ENCODE data around the gene CCDC170.

- RRBS, result no CpG with 5 or more reads among the region's 8 CpGs
CAGE:
- cytosol, long polyA plus RNA, result no peak
- long polyA plus RNA, result no peak
- nucleus, long polyA plus RNA, result no peak
Measured at GRCh38 chr6:150767430-150768053, 98.0 kb upstream of the MTHFD1L start.

GRCh38 chr6:150814280-150814797, 51.2 kb upstream of the MTHFD1L start:
- RRBS, result no CpG with 5 or more reads among the region's 5 CpGs
CAGE:
- cytosol, long polyA plus RNA, result no peak
- long polyA plus RNA, result no peak
- nucleus, long polyA plus RNA, result no peak

GRCh38 chr6:150856665-150857548, 8.6 kb upstream of the MTHFD1L start:
- RRBS, result no CpG with 5 or more reads among the region's 8 CpGs
CAGE:
- cytosol, long polyA plus RNA, result no peak
- long polyA plus RNA, result no peak
- nucleus, long polyA plus RNA, result no peak

- RRBS, result no CpG with 5 or more reads among the region's 20 CpGs
CAGE:
- cytosol, long polyA plus RNA, result no peak
- long polyA plus RNA, result no peak
- nucleus, long polyA plus RNA, result no peak
Measured at GRCh38 chr6:150894634-150895596, 29.4 kb downstream of the MTHFD1L start.

GRCh38 chr6:151021671-151022265, 156.3 kb downstream of the MTHFD1L start:
- RRBS, result no CpG with 5 or more reads among the region's 8 CpGs
CAGE:
- cytosol, long polyA plus RNA, result no peak
- long polyA plus RNA, result no peak
- nucleus, long polyA plus RNA, result no peak

DNA sequence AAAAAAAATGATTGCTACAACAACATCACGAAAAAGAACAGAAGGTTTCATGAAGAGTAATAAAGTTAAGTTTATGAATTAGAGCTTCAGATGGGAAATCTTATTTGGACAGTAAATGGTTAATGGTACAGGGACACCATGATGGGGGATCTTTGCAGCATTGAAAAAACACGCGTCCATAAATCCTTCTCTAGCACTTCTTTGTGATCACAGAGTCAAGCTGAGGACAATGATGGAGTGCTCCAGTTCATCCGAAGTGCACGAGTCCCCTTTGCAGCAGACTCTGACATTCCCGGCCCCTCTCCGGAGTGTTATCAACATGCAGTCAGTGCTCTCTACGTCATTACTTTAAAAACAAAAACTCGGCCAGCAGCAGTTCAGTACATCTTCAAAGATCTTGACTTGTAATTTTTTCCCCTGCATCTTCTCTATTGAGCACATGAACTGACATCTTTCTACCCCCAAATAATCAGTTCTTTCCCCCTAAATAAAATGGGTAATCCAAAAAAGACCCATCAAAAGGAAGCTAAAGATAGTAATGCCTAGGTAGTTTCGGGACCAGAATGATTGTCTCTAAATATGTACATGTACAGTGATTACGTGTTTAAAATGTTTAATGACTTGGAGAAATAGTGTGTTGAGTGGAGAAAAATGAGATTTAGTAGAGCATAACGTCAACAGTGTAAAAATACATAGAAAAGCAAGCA, 185.4 kb upstream of the AKAP12 start:
- RRBS, result no CpG with 5 or more reads among the region's 12 CpGs
CAGE:
- cytosol, long polyA plus RNA, result no peak
- long polyA plus RNA, result no peak
- nucleus, long polyA plus RNA, result no peak

DNA sequence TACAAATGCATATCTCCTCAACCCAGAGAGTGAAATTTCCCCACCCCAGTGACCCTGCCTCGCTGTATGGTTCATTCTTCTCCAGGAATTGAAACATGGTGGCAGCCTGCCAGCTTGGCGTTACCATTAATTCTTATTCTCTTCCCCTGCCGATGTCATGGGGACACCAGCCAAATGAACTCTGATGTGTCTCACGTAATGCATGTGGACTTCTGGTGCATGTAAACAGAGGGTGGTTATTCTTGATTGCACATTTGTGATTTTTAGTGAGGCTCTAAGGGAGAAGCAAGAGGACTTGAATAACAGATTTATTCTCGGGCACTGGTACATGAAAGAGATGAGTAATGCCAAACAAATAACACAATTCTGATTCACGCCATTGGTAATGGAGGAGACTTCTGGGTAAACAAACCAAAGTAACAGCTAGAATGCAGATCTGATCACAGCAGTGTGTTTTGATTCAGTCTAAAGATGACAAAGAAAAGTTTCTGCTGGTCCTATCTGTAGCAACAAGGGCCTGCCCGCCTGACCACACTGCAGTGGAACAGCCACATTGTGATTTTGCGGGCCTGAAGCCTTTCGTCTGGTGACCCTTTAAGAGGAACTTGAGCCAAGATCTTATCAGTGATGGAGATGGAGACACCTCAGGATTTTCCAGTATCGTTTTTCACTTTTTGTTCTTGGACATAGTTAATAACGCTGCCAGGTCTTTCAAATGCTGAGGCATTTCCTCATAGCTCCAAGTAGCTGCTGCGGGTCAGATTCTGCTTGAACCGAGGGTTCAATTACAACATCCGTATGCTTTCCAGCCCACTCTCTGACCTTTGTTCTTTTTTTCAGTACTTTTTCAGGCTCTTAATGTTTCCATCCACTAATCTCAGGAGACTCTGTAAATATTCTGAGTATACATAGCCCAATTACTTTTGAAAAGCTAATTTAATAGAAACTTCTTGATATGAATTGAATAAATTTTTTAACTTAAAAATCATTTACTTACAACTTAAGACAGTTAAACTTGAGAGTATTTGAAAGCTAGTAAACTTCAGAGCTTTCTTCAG, 171.7 kb upstream of the AKAP12 start:
- RRBS, result no CpG with 5 or more reads among the region's 14 CpGs
CAGE:
- cytosol, long polyA plus RNA, result no peak
- long polyA plus RNA, result no peak
- nucleus, long polyA plus RNA, result no peak

DNA sequence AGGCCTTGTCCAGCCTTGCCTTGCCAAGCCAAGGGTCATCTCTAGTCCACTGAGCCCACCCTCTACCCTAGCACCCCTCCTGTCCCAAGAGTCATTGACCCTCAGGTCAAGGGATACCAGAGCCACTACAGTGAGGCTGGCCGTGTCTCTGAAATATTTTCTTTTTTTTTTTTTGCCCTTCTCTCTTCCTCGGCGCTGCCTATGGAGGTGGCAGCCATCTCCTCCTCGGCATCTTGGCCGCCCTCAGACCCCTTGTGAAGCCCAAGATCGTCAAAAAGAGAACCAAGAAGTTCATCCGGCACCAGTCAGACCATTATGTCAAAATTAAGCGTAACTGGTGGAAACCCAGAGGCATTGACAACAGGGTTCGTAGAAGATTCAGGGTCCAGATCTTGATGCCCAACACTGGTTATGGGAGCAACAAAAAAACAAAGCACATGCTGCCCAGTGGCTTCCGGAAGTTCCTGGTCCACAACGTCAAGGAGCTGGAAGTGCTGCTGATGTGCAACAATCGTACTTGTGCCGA, 140.4 kb upstream of the AKAP12 start:
- RRBS, result no CpG with 5 or more reads among the region's 13 CpGs
CAGE:
- cytosol, long polyA plus RNA, result no peak
- long polyA plus RNA, result no peak
- nucleus, long polyA plus RNA, result no peak

DNA sequence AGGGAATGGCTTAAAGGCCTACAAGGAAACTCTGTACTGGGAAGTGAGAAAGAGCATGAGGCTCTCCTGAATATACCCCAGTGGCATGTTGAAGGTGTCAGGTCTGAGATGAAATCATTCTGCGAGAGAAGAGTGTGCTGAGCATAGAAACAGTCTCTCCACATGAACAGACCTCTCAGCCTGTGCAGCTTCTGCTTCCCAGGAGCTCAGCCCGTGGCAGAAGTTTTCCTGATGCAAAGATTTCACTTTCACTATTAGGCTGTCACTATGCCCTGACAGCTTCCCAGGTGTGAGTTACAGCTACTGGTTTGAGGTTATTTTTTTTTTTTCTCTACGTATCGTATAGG, 121.4 kb upstream of the AKAP12 start:
- RRBS, result no CpG with 5 or more reads among the region's 4 CpGs
CAGE:
- cytosol, long polyA plus RNA, result no peak
- long polyA plus RNA, result no peak
- nucleus, long polyA plus RNA, result no peak

DNA sequence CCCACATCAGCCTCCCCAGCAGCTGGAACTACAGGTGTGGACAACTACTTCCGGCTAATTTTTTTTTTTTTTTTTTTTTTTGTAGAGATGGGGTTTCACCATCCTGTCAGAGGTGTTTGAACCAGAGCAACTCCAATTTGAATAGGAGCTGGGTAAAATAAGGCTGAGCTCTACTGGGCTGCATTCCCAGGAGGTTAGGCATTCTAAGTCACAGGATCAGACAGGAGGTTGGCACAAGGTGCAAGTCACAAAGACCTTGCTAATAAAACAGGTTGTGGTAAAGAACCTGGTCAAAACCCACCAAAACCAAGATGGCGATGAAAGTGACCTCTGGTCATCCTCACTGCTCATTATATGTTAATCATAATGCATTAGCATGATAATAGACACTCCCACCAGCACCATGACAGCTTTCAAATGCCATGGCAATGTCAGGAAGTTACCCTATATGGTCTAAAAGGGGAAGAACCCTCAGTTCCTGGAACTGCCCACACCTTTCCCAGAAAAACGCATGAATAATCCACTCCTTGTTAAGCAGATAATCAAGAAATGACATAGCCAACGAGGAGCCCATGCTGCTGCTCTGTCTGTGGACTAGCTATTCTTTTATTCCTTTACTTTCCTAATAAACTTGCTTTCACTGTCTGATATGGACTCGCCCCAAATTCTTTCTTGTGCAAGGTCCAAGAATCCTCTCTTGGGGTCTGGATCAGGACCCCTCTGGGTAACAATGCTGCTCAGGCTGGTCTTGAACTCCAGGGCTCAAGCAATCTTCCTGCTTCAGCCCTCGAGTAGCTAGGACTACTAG, 10.6 kb upstream of the AKAP12 start:
- RRBS, result no CpG with 5 or more reads among the region's 6 CpGs
CAGE:
- cytosol, long polyA plus RNA, result no peak
- long polyA plus RNA, result no peak
- nucleus, long polyA plus RNA, result no peak

- RRBS, result no CpG with 5 or more reads among the region's 11 CpGs
CAGE:
- cytosol, long polyA plus RNA, result no peak
- long polyA plus RNA, result no peak
- nucleus, long polyA plus RNA, result no peak
Measured at GRCh38 chr6:151291355-151292071, 51.7 kb downstream of the AKAP12 start.

GRCh38 chr6:151292943-151293534, 53.3 kb downstream of the AKAP12 start:
- RRBS, result no CpG with 5 or more reads among the region's 4 CpGs
CAGE:
- cytosol, long polyA plus RNA, result no peak
- long polyA plus RNA, result no peak
- nucleus, long polyA plus RNA, result no peak

DNA sequence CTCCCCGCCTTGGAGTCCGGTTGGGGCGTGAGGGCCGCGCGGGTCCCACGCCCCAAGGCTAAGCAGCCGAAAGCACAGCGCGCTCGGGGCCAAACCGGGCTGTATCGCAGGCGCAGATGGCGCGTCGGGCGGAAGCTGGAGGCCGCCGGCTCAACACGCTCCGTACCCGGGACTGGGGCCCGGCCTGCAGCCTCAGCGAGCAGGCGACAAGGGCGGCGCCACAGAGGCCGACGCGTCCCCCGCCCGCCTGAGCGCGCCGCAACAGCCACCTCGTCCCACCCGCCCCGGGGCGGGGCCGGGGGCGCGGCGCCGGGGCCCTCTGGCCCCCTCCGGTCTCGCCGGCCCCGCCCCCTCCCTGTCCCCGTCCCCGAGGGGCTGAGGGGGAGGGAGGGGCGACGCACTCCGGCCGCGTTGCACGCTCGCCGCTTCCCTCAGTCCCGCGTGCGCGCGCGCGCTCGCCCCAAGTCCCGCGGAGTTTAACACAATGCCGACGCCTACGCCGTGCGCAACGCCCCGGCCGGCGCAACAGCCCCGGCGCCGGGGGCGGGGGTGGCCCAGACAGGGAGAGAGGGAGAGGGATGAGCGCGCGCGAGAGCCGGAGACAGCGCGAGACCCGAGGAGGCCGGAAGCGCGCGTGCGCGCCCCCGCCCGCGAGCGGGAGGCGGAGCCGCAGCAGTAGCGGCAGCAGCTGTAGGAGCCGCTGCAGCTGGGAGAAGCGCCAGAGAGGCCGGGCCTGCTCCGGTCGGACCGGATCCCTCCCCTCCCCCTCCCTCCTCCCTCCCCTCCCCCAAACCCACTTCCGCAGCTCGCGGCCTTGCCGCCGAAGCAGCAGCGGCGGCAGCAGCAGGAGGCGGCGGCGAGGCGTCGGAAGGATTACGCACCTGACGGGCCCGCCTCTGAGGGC, 1.1 kb downstream of the ZBTB2 start:
- RRBS, result 1% methylated on average over 56 of the region's 124 CpGs
CAGE:
- cytosol, long polyA plus RNA, result no peak
- long polyA plus RNA, result no peak
- nucleus, long polyA plus RNA, result no peak

DNA sequence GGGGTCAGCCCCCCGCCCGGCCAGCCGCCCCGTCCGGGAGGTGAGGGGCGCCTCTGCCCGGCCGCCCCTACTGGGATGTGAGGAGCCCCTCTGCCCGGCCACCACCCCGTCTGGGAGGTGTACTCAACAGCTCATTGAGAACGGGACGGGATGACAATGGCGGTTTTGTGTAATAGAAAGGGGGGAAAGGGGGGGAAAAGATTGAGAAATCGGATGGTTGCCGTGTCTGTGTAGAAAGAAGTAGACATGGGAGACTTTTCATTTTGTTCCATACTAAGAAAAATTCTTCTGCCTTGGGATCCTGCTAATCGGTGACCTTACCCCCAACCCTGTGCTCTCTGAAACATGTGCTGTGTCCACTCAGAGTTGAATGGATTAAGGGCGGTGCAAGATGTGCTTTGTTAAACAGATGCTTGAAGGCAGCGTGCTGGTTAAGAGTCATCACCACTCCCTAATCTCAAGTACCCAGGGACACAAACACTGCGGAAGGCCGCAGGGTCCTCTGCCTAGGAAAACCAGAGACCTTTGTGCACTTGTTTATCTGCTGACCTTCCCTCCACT, 1.3 kb downstream of the RMND1 start:
- RRBS, result no CpG with 5 or more reads among the region's 20 CpGs
CAGE:
- cytosol, long polyA plus RNA, result no peak
- long polyA plus RNA, result no peak
- nucleus, long polyA plus RNA, result no peak

DNA sequence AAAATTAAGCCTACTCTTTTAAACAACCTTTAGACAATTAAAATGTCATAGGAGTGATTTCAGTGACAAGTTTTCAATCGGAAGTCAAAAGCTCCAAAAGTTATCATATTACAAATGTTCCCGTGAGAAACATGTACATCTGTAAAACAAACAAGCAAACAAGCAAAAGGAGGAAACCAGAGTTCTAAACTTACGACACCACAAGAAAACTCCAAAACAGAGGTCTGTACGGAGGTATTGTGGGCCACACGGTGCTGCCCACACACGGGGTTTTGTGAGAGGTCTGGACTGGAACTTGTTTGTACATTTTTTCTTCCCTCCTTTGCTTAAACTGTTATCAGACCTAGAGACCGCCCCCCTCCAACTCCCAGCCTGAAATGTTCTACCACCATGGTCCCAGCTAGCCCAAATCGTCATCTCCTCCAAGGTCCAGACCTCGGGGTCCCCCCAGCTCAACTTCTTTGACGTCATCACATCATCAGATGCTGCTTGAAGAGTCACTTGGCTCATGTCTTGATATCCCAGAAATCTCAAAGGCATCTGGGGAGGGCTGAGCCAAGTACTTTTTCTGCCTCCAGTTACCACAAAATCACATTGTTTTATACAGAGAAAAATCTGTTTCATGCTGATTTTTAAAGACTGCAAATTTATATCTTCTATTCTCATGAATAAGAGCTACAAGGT, 2.9 kb upstream of the CCDC170 start:
- RRBS, result no CpG with 5 or more reads among the region's 10 CpGs
CAGE:
- cytosol, long polyA plus RNA, result no peak
- long polyA plus RNA, result no peak
- nucleus, long polyA plus RNA, result no peak

- RRBS, result 4% methylated on average over 36 of the region's 69 CpGs
CAGE:
- cytosol, long polyA plus RNA, result no peak
- long polyA plus RNA, result no peak
- nucleus, long polyA plus RNA, result no peak
Measured at GRCh38 chr6:151493577-151494247, at the start of gene CCDC170. Gene CCDC170, plus strand, starts transcription at chr6:151494017.

GRCh38 chr6:151616054-151616730, 122.4 kb downstream of the CCDC170 start:
- RRBS, result no CpG with 5 or more reads among the region's 11 CpGs
CAGE:
- cytosol, long polyA plus RNA, result no peak
- long polyA plus RNA, result no peak
- nucleus, long polyA plus RNA, result no peak

DNA sequence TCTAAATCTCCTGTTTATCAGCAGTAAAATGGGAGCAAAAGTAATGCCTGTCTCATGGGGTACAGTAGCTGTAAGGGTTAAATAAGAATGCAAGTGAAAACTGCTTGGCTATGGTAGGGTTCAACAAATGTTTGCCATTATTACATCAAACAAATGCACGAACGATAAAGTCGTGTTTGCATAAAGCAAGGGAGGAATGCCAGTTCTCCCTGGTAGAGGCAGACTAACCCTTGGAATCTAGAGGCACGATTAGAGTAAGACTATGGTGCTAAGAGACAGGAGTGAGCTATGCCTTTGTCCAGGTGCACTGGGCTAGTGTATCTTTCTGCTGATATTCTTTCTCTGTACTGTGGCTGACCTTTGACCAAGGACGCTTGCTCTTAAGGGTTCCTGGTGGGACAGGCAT, 139.7 kb downstream of the CCDC170 start:
- RRBS, result no CpG with 5 or more reads among the region's 5 CpGs
CAGE:
- cytosol, long polyA plus RNA, result no peak
- long polyA plus RNA, result no peak
- nucleus, long polyA plus RNA, result no peak

DNA sequence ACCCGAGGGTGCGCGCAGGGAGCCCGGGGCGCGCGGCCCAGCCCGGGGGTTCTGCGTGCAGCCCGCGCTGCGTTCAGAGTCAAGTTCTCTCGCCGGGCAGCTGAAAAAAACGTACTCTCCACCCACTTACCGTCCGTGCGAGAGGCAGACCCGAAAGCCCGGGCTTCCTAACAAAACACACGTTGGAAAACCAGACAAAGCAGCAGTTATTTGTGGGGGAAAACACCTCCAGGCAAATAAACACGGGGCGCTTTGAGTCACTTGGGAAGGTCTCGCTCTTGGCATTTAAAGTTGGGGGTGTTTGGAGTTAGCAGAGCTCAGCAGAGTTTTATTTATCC, 963 bp downstream of the ESR1 start:
- RRBS, result 3% methylated on average over 17 of the region's 24 CpGs
CAGE:
- cytosol, long polyA plus RNA, result no peak
- long polyA plus RNA, result no peak
- nucleus, long polyA plus RNA, result no peak

DNA sequence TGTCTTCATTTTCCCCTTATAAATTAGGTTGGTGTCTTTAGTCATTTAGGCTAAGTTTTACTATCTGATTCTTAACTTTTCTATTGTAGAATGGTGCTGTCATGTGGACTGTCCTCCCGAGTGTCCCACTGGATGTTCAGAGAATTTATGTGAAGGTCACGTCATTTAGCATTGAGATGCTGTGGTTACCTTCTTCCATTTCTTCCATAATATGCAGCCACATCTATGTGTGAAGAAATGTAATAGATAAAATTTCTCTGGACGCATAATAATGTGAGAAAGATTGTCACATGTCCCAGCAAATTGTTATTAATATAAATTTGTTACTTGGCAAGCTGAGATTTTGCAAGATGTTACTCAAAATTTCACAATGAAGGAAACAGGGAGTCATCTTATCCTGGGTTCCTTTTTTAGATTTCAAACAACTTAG, 3.5 kb downstream of the ESR1 start:
- RRBS, result no CpG with 5 or more reads among the region's 3 CpGs
CAGE:
- cytosol, long polyA plus RNA, result no peak
- long polyA plus RNA, result no peak
- nucleus, long polyA plus RNA, result no peak

All from SK-N-SH (cell line).